Colon Carcinoma Metastatic in the Lung (tissue), 2 donors: ENCODE results near the gene FOXK1.

GRCh38 chr7:2307632-2308362 is 6.4 kb downstream of the SNX8 start:
- PRO-cap, 2 experiments, result no peak in any of the 2 experiments

DNA sequence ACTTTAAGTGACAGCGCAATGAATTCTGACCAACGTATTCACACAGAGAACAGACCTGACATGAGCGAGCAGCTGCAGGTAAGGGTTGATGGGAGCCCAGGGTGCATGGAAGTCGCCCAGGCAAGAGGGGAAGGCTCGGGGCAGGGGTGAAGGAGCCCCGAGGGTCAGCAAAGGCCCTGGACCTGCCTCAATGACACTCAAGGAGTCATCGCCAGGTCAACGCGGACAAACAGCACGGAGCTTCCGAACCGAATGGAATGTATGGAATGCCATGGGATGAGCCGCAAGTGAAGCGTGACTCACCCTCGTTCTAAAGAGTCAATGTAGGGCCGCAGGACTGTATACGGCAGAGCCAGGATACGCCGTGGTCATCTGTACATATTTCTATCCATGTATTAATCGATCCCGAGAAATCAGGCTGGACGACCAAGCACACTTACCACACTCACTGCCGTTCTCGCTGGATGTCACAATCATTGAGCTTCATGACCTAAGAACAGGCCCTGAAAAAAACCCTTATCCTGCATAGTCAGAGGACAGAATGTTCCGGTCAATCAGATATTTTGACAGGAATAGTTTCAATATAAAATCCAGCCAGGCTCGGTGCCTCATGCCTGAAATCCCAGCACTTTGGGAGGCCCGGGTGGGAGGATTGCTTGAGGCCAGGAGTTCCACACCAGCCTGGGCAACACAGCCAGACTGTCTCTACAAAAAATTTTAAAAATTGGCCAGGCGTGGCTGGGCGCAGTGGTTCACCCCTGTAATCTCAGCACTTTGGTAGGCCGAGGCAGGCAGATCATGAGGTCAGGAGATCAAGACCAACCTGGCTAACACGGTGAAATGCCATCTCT is 4.3 kb downstream of the SNX8 start:
- PRO-cap, 2 experiments, result no peak in any of the 2 experiments

GRCh38 chr7:2355762-2355943 is 1.0 kb downstream of the EIF3B start:
- PRO-cap, 2 experiments, result no peak in any of the 2 experiments

DNA sequence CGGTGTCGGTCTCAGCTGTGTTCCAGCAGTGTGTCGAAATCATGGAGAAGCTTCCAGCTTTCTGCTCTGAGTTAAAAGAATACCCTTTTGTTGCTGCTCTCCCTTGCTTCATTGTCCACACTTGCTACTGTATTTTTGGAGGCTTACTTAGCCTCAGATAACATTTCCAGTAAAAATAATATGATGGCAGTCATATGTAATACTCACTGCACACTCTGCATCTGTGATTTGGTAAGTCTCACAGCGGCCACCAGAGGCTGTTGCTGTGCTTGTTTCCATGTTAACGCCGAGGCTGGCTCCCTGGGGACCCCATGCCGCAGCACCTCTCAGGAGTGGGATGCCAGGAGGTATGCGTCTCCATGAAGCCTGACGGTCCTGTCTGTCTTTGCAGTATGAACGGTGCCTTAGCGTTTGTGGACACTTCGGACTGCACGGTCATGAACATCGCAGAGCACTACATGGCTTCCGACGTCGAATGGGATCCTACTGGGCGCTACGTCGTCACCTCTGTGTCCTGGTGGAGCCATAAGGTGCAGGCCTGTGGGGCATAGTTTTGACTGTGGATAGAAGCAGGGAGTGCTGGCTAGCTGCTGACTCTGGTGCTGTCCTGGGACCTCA is 20.5 kb downstream of the EIF3B start:
- PRO-cap, 2 experiments, result no peak in any of the 2 experiments

- PRO-cap, 2 experiments, result peak in 2 of 2 experiments; most common plus-strand start chr7:2511050 (in 2); most common minus-strand start chr7:2510926 (in 1)
Observed at GRCh38 chr7:2510772-2511186, 8.8 kb upstream of the LFNG start.

DNA sequence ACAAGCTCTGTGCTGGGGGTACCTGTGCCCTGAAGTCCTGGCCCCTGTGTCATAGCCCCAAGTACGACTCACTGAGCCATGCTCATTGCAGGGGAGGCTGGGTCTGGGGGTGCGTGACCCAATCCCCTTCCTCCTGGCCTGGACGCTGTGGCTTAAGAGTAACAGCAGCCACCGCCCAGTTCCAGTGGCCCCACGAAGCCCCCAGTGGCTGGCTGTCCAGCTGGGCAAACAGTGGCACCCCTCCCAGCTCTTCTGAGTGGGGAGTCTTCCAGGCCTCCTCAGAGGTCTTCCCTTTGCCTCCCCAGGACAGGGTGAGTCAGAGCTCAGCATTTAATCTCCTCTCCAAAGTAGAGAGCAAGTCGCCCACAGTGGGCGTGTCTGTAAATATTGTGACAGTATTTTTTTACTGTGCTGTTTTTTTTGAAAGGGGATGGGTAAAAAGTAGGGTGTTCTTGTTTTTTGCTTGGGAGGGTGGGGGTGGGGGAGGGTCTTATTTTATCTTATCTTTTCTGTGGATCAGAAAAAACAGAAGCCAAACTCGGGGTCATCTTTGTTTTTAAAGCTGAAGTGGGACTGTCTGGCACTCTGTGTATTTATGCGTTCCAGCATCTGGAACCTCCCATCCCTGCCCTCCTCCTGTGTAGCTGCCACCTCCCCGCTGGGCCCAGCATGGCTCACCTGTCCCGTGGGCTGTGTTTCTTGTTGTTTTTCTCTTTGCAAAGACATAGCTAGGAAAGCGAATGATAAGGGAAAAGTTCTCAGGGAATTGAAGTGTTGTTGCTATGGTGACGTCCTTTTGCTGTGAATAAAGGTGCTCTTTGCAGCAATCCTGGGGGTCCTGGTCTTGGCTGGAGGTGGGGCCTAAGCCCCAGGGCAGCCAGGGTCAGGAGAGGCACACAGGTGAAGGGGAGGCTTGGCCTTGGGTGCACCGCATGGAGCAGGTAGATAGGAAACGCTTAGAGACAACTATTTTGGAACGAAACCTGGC is 8.3 kb downstream of the LFNG start:
- PRO-cap, 2 experiments, result peak in 1 of 2 experiments; most common minus-strand start position 303 of the sequence (in 1)

GRCh38 chr7:2547090-2547795 is 8.1 kb downstream of the BRAT1 start:
- PRO-cap, 2 experiments, result no peak in any of the 2 experiments

GRCh38 chr7:2548163-2548548 is 7.2 kb downstream of the BRAT1 start:
- PRO-cap, 2 experiments, result no peak in any of the 2 experiments

GRCh38 chr7:2558194-2558529 is 617 bp upstream of the IQCE start:
- PRO-cap, 2 experiments, result no peak in any of the 2 experiments

- PRO-cap, 2 experiments, result no peak in any of the 2 experiments
Observed at GRCh38 chr7:2652347-2653173, 20.8 kb downstream of the TTYH3 start.

DNA sequence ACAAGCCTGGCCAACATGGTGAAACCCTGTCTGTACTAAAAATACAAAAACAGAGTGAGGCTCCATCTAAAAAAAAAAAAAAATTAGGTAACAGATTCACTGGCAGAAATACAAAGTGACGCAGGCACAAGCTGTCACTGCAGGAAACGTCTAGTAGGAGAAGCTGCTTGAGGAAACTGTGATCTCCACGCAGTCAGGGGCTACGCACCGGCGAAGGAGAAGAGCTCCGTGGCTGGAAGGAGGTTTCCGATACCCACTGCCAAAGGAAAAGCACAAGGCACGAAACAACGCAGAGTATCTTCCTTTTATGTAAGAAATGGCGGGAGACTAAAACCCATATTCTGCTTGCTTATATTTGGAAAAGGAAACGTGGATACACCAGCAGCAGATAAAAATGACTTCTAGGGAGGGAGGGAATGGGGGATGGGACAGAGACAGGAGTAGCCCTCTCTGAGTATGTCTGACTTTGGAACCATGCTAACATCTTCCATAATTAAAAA is 50.3 kb downstream of the AMZ1 start:
- PRO-cap, 2 experiments, result peak in 1 of 2 experiments; most common plus-strand start position 179 of the sequence (in 1)

DNA sequence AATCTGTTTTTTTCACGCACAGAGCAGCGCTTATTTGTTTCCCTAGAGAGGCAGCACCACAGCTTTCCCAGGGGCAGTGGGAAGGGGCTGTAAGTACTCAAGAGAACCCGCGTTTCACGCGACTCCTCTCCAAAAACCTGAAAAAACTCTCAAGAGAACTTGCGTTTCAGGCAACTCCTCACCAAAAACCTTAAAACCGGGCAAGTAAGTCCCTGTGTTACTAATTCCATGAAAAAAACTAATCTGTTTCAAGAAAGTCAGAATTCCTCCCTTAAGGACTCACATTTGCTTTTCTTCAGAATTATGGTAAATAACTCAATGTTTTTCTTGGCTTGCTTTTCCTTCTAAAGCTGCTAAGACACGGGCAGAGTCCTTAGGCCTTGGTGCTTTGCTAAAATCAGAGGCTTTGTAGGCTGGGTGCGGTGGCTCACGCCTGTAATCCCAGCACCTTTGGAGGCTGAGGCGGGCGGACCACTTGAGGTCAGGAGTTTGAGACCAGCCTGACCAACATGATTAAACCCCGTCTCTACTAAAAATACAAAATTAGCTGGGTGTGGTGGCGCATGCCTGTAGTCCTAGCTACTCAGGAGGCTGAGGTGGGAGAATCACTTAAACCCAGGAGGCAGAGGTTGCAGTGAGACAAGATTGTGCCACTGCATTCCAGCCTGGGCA is 32.0 kb downstream of the GNA12 start:
- PRO-cap, 2 experiments, result no peak in any of the 2 experiments

DNA sequence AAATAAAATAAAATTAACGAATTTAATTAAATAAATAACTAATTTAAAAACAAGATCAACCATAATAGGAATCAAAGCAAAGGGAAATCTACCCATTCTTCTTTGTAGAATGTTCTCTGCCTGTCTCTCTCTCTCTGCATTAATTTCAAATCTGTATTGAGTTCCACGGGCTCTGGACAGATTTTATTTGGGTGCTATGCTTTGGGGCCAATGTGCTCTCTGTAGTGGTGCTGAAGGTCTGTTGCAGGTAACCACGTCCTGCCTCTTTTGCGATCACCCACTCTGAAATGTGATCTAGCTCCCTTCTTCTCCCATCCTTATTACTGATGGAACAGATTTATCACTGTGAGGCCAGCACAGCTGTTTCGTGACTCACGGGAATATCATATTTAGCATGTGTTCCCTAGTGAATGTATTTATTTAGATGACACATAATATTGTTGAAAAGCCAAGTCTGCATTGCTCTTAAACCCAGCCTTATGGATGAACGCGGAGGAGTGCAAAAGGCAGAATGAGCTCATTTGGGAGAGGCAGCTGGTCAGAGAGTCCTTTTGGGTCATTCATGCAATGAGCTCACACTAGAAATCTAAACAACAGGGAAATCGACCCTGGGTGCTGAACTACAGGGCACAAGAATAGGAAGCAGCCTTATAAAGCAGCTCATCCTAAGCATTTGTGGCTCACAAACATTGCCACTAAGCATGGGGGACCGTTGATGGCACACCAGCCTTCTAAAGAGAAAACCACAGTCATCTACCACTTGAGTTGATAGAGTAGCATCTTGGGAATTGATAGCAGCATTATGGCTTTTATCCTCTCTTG is 33.2 kb upstream of the SDK1 start:
- PRO-cap, 2 experiments, result no peak in any of the 2 experiments

DNA sequence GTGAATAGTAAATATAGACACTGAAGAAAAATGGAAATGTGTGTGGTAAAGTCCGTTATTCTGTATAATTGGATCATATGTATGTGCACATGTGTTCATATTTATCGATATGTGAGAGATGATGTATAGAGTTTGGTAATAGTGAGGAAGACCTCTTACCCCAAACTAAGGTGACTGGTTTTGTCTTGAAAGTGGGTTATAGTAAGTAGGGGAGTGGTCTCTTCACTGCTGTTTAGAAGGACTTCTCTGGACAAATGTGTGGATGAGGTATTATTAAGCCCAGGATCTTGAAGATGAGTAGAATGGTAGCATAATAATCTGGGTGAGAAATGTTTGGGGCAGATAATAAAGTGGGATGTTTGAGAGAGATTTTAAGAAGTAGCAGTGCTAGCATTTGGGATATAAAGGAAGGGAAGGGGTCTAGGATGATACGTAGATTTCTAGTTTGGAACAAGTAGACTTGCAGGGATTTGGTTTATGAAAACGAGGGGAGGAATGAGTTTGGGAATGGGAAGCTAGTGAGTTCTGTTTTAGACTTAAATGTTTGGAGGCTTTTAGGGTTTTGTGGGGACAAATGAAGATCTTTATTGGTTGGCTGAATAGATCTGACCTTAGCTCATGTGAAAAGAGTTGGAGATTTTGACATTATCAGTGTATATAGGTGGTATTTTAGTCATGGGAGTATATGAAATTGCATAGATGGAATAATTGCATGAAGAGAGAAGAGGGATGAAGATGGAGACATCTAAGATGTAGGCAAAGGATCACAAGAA is 149.2 kb downstream of the SDK1 start:
- PRO-cap, 2 experiments, result no peak in any of the 2 experiments

- PRO-cap, 2 experiments, result no peak in any of the 2 experiments
Observed at GRCh38 chr7:3618937-3619281, 317.9 kb downstream of the SDK1 start.

DNA sequence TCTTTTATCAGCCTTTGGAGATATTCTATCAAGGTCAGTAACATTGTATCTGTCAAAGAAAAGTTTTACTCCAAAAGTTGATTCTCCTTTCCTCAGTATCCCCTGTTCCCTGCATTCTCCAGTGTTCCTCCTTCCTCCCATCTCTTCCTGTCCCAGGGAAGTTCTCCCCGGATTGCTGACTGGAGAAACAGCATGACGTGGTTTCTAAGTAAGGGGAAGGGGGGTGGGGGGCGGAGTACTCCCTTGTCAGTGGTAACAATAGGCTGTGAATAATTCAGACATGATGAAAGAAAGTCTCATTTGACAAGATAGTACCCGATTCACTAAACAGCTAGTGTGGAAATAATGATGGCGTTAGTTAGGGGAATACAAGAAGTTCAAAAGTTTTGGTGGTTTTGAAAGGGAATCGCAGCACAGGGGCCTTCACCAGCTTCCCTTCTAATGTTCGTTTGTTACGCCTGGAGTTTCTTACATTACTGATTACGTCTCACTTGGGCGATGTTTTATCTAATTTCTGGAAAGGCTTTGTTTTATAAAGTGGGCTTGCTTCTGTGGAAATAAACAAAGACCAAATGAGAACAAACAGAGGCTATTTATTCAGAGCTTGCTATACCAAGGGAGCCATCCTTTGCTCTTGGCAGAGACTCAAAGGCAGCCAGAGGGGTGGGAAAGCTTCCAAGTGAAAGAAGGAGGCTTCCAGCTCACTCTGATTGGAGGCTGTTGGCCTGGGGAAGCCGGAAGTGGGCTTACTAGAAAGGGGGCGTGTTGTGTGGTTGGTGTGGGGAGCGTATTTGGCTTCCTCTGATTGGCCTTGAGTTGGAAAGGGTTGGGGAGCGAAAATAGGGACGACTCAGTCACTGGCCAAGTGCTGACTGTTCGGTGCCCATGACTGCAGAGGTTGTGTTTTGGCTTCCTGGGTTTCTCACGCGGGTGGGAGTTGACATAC is 453.7 kb downstream of the SDK1 start:
- PRO-cap, 2 experiments, result no peak in any of the 2 experiments

DNA sequence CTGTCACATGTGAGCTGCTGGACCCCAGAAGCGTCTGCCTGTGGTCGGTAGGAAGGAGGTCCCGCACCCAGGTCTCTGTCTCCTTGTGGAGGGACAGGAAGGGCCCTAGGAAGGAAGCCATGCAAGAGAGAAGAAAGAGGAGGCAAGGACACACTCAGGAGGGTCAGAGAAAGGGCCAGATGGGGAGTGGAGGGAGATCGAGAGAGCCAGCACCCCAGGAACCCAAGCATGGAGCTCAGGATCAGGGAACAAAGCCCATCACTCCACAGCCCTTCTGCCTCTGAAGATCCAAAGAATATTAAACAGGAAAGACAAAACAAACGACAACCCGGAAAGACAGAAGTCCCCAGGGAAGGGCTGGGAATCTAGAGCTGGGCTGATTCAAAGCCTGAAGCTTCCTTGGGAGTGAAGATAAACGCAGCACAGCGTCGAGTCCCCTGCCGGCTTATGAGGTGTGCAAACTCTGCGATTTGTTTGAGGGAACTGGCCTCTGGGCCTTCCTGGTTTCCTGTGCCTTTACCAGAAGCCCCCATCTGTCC is 580.3 kb upstream of the FOXK1 start:
- PRO-cap, 2 experiments, result no peak in any of the 2 experiments

DNA sequence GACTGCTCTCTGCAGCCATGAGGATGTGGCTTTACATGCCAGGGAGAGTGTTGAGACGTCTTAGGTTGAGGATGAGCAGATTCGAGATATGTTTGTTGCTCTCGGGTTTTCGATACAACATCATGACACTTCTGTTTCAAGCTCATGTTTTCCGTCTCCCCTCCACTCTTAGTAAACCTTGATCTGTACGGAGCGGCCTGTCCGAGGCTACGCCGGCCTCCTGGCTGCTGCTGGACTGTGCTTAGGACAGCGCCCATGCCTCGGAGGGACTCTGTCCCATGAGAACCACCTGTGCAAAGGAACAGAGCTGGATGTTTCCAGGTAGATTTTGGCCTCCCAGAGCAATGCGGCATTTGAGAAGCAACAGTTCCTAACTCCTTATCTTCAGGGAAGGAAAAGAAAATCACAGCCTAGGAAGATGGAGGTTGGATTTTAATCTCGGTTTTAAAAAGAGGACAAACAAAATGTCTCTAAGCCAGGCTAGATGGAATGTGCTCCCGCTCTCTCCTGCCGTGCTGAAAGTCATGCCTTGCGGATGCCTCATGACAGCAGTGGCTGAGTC is 414.4 kb upstream of the FOXK1 start:
- PRO-cap, 2 experiments, result no peak in any of the 2 experiments

DNA sequence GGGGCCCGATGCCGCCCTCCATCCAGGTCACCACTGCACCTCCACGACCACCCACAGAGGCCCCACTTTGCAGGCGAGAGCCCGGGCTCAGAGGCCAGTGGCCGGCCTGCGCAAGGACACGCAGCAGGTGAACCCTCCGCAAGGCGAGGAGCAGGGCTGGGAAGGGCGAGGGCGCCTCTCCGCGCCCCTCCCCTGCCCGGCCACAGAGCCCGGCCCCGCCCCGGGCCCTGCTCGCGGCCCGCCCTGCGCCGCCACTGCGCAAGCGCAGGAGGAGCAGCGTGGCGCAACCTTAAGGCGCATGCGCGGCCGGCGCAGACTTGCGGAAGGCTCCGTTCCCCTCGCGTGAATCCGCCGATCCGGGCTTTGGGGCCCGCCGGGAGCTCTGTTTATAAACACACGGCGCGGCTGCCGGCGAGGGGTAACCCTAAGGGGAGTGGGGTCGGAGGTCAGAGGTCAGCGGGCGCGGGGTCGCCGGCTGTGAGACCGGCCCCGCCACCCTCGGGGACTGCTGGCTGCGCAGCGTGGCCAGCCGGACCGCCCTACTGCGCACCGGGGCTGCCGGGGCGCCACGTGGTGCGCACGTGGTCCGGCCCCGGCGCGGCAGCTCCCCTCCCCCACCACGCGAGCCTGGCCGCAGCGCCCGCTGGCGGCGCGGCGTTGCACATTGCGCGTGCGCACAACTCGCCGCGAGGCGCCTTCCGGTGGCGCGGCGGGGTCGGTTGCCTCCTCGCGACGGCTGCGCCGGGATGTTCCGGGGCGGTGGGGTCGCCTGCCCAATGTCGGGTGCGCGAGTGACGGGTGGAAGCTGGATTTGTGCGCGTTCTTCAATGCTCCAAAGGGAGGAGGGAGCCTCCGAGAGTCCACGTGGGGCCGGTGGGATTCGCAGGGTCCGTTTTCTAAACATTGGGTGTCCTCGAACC is 40.3 kb upstream of the FOXK1 start:
- PRO-cap, 2 experiments, result peak in 2 of 2 experiments; most common plus-strand start position 314 of the sequence (in 1); most common minus-strand start position 204 of the sequence (in 2)

DNA sequence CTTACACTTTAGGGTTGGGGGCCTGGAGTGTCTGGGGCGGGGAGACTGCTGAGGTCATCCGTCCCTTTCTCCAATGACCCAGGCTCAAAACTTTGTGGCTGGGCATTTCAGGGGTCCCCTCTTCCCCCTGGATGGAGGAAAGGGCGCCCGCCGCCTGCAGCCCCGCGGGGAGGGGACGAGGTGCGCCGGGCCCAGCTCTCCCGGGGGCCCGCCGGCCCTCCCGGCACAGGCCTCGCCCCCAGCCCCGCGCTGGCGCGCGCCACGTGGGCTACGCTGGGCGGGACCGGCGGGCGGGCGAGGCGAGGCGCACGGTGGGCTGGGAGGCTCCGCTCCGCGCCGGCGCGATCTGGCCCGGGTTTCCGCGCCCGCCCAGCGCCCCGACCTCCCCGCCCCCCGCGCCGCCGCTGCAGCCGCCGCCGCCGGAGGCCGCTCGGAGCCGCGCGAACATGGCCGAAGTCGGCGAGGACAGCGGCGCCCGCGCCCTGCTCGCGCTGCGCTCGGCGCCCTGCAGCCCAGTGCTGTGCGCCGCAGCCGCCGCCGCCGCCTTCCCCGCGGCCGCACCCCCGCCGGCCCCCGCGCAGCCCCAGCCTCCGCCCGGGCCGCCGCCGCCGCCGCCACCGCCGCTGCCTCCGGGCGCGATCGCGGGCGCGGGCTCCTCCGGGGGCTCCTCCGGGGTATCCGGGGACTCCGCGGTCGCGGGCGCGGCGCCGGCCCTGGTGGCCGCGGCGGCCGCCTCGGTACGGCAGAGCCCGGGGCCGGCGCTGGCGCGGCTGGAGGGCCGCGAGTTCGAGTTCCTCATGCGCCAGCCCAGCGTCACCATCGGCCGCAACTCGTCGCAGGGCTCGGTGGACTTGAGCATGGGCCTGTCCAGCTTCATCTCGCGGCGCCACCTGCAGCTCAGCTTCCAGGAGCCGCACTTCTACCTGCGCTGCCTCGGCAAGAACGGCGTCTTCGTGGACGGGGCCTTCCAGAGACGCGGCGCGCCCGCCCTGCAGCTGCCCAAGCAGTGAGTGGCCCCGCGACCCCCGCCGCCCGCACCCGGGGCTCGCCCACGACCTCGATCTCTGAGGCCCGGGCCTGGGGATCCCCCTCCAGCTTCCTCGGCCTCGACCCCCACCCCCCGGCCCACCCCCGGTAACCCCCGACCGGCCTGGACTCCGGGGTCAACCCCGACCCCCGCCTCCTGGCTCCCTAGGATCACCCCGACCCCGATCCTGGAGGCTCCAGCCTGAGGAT is at the start of gene FOXK1:
Gene FOXK1, plus strand, starts transcription at position 433 of the 1,236 bp plus-strand sequence.
- PRO-cap, 2 experiments, result peak in 2 of 2 experiments; most common plus-strand start position 409 of the sequence (in 1); most common minus-strand start position 222 of the sequence (in 1)